ENCODE measurements around a stretch of chr15.

GRCh38 chr15:30991917-30992130, 396 bp upstream of the MTMR10 start:
- RRBS: 2% methylated on average over 4 of the region's 20 CpGs

- RRBS: no CpG with 5 or more reads among the region's 14 CpGs
Observed at GRCh38 chr15:31081086-31082070, 20.1 kb downstream of the TRPM1 start.

- RRBS: no CpG with 5 or more reads among the region's 8 CpGs
Observed at GRCh38 chr15:31088129-31088500, 13.4 kb downstream of the TRPM1 start.

DNA sequence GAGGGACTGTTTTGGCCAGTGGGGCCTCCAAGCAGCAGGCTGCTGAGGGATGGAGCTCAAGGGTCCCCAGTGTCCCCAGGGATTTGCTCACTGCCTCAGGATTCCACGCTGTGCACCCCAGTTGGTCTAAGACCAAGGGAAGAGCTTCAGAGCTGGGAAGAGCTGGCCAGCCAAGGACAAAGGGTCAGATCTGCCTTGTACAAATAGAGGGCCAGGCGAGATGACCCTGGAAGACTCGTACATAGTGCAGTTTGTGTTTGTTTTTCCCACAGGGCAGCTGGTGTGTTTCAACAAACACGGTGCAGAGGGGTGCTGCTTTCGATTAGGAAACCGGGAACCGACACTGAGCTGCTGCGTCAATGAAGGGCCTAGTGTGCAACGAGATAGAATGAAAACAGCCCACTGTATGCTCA, 56.1 kb upstream of the TRPM1 start:
- RRBS: no CpG with 5 or more reads among the region's 9 CpGs

DNA sequence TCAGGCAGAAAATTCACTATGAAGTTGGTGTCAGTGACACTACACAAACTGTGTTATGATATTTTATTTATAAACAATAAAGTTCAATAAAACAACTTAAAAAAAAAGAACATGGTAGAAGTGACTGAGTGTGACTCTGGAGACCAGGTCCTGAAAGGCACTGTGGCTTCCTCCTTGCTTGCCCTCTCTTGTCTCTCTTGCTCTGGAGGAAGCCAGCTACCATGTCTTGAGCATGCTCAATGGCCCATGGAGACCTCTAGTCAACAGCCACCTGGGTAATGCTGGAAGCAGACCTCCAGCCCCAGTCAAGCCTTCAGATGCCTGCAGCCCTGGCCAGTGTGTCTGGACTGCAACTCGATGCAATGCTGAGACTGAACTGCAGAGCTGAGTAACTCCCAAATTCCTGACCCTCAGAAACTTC, 72.4 kb upstream of the KLF13 start:
- RRBS: no CpG with 5 or more reads among the region's 1 CpG

- RRBS: no CpG with 5 or more reads among the region's 4 CpGs
Observed at GRCh38 chr15:31303505-31303704, 23.2 kb upstream of the KLF13 start.

- RRBS: no CpG with 5 or more reads among the region's 6 CpGs
Observed at GRCh38 chr15:31322563-31323084, 4.0 kb upstream of the KLF13 start.

- RRBS: no CpG with 5 or more reads among the region's 24 CpGs
Observed at GRCh38 chr15:31342583-31343554, 16.2 kb downstream of the KLF13 start.

DNA sequence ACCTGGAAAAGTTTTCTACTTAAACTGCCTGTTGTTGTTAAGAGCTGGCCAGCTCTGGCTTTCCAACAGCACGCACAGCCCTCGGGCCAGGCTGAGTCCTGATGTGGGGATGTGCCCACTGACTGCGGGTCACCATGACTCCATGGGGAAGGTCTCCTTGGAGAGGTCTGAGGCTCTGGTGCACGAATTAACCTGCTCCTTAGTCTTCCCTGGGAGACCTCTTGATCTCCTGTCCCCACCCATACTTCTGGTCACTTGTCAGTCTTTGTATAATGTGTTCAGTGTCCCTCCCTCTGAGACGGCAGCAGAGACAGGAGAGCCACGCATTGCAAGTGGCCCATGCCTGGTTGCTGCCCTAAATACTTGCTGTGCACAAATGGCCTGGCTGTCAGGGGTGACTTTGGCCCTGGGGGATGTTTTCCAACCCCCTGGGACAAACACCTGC, 17.0 kb downstream of the KLF13 start:
- RRBS: no CpG with 5 or more reads among the region's 6 CpGs

DNA sequence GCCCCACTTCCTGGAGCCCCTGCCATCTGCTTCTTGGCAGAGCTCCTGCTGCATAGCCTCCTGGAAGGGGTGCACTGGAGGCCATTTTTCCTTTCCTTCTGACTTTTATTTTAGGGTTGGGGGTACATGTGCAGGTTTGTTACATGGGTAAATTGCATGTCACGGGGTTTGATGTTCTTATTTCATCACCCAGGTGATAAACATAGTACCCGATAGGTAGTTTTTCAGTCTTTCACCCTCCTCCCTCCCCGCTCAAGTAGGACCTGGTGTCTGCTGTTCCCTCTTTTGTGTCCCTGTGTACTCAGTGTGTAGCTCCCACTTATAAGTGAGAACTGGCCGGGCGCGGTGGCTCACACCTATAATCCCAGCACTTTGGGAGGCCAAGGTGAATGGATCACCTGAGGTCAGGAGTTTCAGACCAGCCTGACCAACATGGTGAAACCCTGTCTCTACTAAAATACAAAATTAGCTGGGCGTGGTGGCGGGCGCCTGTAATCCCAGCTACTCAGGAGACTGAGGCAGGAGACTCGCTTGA, 29.4 kb downstream of the KLF13 start:
- RRBS: no CpG with 5 or more reads among the region's 10 CpGs

- RRBS: 96% methylated on average over 13 of the region's 41 CpGs
Observed at GRCh38 chr15:31371884-31372416, 45.3 kb downstream of the KLF13 start.

- RRBS: no CpG with 5 or more reads among the region's 4 CpGs
Observed at GRCh38 chr15:31375330-31375780, 48.7 kb downstream of the KLF13 start.

- RRBS: no CpG with 5 or more reads among the region's 5 CpGs
Observed at GRCh38 chr15:31471712-31472354, 145.2 kb downstream of the KLF13 start.

DNA sequence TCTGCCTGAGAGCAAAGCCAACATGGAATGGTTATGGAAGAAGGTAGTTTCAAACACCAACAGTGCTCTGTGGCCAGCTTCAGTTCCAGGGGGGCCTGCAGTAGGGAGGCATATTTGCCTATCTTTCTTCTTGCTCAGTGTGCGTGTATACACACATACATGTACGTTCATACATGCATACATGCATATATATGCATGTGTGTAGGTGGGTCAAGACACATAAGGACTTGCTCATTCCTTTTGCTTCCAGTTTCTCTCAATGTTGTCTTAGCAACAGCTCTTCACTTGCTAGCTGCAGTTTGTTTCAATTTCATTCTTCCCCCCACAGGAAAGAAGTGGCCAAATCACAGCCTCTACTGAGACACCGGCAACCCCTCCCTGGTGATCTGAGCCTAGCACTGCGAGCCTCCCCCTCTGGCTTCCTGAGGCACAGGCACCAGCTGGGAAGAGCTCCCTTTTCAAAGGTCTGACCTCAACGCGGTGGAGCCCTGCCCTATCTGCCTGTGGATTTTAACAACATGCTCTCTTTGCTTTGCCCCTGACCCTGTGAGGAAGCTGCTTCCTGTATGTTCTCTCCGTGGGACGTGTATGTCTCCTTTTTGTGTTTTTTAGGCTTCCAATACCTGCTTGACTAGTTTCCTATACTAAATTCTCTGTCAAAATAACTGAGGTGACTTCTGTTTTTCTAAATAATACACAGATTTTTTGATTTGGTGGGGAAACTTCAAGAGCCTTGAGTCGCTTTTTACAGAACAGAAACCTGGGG, 146.3 kb downstream of the KLF13 start:
- RRBS: no CpG with 5 or more reads among the region's 9 CpGs

GRCh38 chr15:31486026-31486687, 159.5 kb downstream of the KLF13 start:
- RRBS: no CpG with 5 or more reads among the region's 14 CpGs

- RRBS: no CpG with 5 or more reads among the region's 14 CpGs
Observed at GRCh38 chr15:32029390-32029688, 976 bp upstream of the CHRNA7 start.

- RRBS: no CpG with 5 or more reads among the region's 42 CpGs
Observed at GRCh38 chr15:32315501-32315932, 87.6 kb downstream of the GOLGA8K start.

- RRBS: no CpG with 5 or more reads among the region's 10 CpGs
Observed at GRCh38 chr15:32732628-32733891, 15.3 kb downstream of the GREM1 start.

DNA sequence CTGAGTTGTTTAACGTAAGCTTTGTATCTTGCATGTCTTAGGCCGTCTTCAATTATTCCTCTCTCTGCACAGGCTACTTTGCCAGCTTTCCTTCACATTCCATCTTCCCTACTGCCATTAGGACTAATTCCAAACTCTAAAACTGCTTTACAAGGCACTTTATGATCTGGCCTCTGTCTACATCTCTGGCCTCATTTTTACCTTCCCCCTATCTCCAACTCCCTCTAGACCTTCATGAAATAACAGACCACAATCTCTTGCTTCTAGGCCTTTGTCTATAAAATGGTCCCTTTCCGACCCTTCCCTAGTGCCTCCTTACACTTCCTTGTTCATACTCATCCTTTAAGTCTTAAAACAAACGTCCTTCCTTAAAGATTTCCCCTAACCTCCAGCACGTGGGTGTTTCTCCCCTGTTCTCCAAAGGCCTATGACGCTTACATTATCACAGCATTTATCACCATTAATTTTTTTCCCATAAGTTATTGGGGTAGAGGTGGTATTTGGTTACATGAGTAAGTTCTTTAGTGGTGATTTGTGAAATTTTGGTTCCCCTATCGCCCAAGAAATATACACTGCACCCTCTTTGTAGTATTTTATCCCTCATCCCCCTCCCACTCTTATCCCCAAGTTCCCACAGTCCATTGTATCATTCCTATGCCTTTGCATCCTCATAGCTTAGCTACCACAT, 171.7 kb downstream of the GREM1 start:
- RRBS: no CpG with 5 or more reads among the region's 7 CpGs

- RRBS: no CpG with 5 or more reads among the region's 8 CpGs
Observed at GRCh38 chr15:32968782-32969264, 225.7 kb downstream of the FMN1 start.

Data from CMK (cell line).